ENCODE results near the gene AEN.

DNA sequence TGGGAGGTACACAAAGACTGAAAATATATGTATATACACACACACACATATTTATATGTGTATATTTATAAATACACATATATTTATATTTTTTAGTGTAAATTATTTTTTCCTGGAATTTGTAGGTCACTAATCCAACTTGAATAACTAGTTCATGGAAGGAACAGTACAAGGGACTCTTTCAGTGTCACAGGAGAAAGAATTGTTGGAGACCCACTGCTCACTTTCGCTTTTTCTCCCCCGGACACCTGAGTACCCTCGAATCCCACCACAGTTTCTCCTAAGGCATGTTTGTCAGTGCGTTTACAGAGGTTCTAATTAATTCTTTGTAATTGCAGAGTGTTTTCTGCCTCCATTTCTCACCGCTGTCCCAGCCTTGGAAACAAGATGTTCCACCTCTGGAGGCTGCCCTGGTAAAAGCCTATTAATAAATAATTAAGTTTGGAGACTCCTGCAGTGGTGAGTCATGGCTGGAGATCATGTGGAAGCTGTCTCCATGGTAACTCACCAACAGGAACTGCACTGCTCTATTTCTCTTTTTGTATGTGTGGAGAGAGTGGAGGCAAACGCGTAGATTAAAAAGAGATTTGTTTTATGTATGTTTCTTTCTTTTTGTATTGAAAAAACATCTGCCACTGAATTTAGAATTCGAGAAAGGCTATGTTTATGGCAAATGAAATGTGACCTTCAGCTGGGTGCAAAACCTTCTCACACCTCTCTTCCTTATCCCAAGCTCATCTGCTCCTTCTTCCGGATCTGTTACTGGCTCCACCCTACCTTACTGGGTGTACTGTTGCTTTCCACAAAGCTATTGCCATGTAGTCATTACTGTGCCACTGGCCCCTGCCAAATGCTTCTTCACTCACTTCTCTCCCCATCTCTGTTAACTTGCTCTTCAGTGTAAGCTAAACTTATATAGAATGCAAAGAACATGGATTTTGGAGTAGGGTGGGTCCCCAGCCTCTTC, 778.8 kb downstream of the NTRK3 start:
- RRBS, result no CpG with 5 or more reads among the region's 9 CpGs

- RRBS, result no CpG with 5 or more reads among the region's 12 CpGs
Observed at GRCh38 chr15:88403137-88403857, 63.9 kb downstream of the MRPL46 start.

- RRBS, result no CpG with 5 or more reads among the region's 7 CpGs
Observed at GRCh38 chr15:88454887-88455398, 12.2 kb downstream of the MRPL46 start.

DNA sequence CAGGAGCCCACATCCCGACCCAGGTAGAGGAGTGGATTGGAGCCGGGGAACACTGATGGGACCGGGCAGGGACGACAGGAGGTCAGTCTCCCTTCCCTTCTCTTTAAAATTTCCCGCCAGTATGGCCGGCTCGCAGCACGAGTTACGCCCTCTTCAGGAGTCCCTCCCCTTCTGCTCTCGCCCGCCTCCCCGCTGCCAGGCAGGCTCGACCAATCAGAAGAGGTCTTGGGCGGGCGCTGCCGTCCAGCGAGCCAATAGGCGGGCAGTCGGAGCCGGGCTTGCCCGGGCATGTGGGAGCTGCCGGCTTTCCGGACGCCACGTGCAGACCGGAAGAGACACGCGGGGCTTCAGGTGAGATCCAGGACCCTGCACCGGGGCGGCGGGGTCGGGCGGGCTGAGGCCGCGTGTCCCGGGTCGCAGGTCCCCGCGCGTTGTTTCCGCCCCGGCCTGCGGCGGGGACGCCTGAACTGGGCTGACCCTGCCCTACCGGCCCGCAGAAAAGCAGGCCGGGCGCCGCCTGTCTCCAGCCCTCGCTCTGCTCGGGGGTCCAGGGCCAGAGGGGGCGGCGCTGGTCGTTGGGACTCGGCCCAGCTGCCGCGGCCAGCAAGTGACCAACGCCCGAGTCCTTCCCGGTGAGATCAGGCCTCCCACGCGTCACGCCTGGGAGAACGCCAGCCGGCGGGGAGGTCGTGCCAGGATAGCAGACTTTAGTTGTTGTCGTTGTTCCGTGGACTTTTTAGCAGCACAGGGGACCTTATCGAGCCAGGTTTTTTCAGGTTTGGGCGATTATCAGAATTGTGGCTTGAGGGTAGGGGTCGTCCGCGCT, at the start of gene AEN:
AEN (plus strand) TSS at position 309 of the 826 bp plus-strand sequence.
- RRBS, result 2% methylated on average over 25 of the region's 75 CpGs

GRCh38 chr15:88637737-88638561, 867 bp upstream of the ISG20 start:
- RRBS, result no CpG with 5 or more reads among the region's 7 CpGs

- RRBS, result no CpG with 5 or more reads among the region's 2 CpGs
Observed at GRCh38 chr15:88662638-88663140, 23.9 kb downstream of the ISG20 start.

- RRBS, result no CpG with 5 or more reads among the region's 1 CpG
Observed at GRCh38 chr15:88811427-88811826, 8.2 kb downstream of the ACAN start.

DNA sequence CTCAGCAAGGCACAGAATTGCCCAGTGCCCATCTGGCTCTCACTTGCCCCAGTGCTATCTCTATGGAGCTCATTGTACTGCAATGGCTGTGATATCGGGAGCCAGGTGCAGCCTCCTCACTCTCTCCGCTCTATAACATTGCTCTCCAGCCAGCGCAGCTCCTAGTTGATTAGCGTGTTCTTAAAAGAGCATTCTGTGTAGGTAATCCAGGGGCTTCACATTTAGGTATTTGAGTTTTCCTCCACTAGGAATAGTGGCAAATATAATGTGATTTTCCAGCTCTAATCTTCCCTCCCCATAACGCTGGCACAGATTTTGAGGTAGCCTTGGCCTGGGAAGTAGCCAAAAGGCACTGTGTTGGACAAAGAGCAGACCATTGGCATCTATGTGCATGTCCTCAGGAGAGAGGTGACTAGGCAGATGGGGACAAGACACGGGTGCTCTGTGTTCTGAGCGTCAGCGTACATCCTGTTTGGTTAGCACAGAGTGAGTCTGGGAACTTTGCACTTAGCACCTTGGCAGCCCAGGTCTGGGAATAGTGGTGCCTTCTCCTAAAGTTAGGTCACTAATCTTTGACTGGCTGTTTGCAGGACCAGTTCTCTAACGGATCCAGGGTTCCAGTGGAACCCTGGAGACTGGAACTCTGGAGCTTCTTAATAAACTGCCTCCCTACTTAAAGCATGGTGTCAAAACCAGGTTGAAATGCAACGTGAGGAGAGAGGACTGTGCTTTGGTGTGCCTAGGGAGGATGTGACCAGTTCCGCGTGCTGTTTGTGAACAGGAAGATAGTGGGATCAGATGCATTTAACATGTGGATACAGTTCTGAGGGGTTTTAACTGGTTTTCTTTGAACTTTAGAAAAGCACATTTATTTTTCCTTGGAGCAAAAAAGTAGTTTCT, 48.5 kb downstream of the ABHD2 start:
- RRBS, result no CpG with 5 or more reads among the region's 12 CpGs

DNA sequence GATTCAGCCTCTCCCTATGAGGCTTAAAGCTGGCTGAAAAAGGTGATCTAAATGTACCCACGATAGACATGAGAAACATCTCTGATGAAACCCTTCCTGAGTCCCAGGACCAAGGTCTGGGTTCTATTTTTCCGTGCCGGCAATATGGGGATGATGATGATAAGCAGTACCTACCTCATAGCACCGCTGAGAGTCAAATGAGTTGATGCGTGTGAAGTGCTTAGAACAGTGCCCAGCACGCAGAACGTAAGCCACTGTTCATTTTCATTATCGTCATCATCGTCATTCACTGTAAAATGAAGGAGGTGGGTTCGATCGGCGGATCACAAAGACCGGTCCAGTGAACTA, 44.4 kb downstream of the RLBP1 start:
- RRBS, result no CpG with 5 or more reads among the region's 13 CpGs

DNA sequence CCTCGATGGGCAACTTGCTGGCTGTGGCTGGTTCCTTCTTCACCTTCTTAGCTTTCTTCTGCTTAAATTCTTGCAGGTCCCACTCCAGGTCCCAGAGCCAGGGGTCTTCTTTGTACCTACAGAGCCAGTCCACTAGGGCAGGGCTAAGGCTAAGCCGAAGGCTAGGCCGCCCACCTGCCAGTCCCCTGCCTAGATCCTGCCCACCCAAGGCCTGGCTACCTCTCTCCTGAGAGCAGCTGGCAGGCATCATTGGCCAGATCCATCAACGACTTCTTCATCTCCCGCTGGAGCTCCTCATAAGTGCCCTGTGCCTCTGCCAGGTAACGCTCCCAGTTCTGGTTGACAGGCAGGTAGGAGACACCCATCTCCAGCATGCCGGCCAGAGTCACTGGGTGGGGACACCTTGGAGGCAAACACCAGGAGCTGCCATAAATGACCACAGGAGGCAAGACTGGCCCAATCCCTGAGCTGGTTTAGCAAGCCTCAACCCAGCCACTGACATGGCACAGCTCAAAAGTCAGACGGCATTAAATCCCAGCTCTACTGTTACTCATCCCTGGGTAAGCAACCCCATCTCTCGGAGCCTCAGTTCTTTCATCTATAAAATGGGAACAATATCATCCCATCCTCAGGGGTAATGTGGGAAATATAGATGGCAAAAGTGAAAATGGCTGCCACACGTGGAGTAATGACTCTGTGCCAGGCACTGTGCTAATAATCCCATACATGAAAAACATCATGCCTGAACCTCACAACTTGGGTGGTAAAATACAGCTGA, 7.5 kb downstream of the POLG start:
- RRBS, result no CpG with 5 or more reads among the region's 10 CpGs

DNA sequence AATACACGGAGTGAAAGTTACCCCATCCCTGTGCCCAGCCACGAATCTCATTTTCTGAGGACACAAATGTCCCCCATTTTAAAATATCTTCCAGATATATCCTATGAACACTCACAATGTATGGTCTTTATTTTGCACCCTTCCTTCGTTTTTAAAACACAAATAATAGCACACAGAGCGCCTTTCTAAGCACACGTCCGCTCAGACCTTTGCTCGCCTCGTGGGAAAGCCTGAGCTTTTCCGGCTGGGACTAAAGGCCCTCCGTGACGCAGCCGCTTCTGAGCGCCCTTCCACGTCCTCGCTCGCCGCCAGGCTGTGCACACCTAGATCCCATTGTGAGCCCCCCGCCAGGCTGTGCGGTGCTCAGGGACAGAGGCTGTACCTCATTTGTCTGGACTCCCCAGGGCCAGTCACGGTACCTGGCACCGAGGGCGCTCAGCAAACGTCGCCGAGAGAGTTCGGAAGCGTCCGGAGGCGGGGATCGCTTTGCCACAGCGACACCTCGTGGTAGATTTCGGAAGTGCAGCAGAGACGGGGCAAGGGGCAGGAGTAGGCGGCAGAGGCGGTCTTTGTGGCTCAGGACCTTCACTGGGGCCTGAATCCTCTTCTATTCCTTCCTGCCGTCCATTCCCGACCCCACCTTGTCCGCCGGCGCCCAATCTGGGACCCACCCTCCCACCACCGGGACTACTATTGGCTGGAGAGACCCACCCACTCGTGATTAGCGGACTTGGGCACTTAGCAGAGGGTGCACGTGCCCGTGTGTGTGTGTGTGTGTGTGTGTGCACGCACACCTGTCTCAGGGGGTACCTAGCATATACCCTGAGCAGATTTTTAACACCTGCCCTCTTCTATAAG, 65.8 kb downstream of the RHCG start:
- RRBS, result no CpG with 5 or more reads among the region's 47 CpGs

- RRBS, result no CpG with 5 or more reads among the region's 12 CpGs
Observed at GRCh38 chr15:89468887-89469758, 27.3 kb downstream of the RHCG start.

DNA sequence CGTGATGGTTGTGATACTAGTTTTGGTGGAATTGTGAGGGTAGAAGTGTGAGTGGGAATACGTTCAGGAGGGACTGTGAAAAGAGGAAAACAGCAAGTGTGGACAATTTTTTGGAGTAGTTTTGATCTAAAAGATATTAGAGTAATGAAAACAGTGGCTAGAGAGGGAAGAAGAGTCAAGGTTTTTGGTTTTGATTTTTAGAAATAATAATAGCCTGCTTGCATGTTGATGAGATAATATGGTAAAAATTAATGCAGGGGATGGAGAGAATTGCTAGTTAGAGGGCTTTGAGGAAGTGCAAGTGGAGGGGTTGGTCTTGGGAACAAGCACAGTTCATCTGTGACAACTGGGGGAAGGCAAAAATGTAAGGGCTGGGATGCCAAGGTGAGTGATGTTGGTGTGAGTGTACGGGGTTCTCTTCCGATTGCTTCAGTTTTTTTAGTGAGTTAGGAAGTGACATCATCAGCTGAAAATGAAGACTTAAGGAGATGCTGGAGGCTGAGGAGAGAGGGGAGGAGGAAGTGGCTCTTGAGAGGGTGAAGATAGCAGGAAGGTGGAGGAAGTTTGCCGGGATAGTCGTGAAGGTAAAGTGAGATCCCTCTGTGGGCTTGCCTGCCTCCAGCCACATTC, 12.6 kb downstream of the TICRR start:
- RRBS, result no CpG with 5 or more reads among the region's 6 CpGs

DNA sequence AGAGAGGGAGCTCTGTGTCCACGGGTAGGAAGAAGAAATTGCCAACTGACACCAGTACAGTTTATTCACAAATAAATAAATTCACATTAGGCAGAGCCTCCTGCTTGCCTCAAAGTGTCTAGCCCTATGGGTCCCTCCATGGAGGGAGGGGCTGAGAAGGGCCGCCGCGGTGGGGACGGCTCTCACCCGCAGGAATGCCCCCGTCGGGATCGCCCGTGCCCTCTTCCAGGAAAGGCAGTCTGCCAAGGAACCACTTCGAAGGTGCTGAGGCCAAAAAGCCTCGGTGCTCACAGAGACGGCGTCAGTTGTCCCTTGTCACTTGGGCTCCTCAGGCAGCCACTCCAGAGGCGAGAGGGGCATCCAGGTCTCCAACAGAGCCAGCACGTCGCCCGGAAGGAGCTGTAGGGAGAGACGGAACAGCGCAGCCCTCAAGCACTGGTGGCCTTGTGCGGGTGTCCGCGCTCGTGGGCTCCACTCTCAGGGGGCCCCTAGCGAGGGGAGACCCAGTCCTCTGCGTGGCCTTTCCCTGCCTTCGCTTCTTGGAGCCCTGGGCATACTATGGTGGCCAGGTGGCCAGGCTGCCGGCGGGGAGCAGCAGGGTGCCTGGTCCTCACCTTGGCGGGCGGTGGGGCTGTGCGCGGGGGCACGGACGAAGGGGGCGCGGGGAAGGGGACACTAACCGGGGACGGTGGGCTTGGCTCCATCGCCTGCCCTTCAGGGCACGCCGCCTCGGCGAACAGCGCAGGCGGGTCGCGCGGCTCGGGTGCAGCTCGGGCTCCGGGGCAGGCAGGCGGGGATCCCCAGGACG, 1.0 kb downstream of the MESP1 start:
- RRBS, result 49% methylated on average over 12 of the region's 54 CpGs

- RRBS, result no CpG with 5 or more reads among the region's 2 CpGs
Observed at GRCh38 chr15:89858703-89859052, 35.1 kb downstream of the AP3S2 start.

- RRBS, result no CpG with 5 or more reads among the region's 10 CpGs
Observed at GRCh38 chr15:89998963-89999500, 2.1 kb upstream of the ZNF710 start.

- RRBS, result no CpG with 5 or more reads among the region's 27 CpGs
Observed at GRCh38 chr15:90019595-90020668, 18.8 kb downstream of the ZNF710 start.

DNA sequence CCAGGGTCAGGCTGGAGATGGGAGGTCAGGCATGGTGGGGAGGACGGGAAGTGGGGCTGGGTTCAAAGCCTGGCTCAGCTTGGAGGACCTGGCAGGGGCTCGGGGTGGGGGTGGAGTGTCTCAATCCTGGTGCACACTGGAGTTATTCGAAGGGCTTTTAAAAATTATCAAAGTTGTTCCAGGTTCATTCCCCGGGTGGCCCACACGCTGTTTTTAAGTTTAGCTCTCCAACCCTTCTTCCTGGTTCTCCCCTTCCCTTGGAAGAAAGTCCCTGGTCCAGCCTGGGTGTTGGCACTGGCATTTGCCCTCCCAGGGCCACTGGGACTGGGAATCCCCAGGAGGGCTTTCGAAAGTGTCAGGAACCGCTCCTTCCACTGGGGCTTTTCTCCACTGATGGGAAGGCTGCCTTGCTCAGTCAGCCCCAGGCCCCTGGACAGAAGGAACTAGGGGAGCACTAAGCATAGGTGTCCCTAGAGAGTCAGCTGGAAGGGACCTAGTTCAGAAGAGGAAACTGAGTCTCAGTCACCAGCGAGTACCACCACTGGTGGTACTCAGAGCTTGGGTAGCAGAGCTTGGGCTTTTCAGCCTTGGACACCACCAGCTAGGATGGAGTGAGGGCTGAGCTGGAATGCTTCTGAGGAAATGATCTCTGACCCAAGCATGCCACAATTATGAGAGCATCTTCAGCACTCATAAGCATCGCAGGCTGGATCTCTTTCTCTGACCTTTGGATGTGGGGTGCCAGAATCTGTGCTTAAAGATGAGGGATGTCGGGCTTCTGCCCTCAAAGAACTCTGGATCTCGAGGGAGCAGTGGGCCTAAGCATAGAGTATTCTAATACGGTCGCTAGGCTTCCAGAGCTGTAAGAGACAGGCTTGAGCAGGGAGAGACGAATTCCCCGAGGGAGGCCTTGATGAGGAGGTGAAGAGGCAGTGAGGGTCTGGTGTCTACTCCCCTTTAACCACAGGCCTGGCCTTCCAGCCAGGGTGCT, 36.2 kb downstream of the ZNF710 start:
- RRBS, result no CpG with 5 or more reads among the region's 15 CpGs

DNA sequence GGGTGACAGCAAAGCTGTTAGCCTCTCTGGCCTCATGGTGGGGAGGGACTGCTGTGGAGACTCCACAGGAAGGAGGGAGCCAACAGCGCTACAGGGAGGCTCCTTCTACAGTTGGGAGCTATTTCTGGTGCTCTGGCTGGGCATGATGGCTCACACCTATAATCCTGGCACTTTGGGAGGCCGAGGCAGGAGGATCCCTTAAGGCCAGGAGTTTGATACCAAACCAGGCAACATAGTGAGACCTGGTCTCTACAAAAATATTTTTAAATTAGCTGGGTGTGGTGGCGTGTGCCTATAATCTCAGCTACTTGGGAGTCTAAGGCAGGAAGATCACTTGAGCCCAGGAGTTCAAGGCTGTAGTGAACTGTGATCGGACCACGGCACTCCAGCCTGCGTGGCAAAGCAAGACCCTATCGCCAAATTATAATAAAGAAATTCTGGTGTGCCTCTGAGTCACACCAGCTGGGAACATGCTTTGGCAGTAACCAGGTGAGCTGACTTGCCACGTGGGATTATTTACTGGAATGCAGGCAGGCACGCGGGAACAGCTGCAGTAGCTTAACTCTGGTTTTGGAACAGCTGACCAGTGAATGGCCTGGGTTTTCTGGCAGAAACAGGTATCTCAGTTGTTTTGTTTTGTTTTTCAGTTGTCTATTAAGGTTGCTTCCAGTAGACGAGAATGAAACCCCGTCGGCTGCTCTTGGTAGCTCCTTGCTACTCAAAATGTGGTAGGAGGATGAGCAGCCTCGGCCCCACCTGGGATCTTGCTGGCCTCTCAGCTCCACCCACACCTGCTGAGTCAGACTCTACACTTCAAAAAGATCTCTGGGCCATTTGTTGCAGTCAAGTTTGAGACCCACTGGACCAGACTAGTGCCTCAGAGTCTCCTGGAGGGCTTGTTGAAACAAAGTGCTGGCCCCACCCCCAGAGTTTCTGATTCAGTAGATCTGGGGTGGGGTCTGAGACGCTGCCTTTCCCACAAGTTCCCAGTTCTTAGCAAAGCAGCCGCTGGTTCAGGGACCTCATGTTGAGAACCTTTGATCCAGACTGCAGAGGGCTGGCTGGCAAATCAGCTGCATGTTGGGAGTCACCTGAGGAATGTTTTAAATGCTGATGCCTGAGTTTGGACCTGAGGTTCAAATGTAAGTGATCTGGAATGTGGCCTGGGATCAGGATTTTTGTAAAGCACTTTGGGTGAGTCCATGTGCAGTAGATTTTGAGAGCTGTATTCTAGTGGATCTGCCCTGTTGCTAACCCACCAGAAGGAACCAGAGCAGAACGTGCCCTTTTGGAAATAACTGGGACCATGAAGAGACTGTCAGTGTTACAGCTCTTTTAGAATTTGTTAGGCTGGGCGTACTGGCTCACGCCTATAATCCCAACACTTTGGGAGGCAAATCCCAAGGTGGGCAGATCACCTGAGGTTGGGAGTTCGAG, 26.6 kb downstream of the IDH2 start:
- RRBS, result no CpG with 5 or more reads among the region's 20 CpGs

GRCh38 chr15:90097471-90098494, 4.5 kb downstream of the IDH2 start:
- RRBS, result no CpG with 5 or more reads among the region's 10 CpGs

Data from HCT116 (cell line).